ENCODE measurements around a stretch of chr4.

- CAGE, long polyA plus RNA = no peak
Observed at GRCh38 chr4:46373204-46373616, 16.7 kb downstream of the GABRA2 start.

- CAGE, long polyA plus RNA = no peak
- RRBS = no CpG with 5 or more reads among the region's 8 CpGs
Observed at GRCh38 chr4:47483599-47484663, 1.1 kb upstream of the ATP10D start.

DNA sequence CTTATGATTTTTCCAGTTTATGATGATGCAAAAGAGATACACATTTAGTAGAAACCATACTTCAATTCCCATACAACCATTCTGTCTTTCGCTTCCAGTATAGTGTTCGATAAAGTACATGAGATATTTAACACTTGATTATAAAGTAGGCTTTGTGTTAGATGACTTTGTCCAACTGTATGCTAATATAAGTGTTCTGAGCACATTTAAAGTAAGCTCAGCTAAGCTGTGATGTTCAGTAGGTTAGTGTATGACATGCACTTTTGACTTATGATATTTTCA, 8.2 kb downstream of the ATP10D start:
- CAGE, long polyA plus RNA = no peak
- RRBS = no CpG with 5 or more reads among the region's 2 CpGs

- CAGE, long polyA plus RNA = no peak
- RRBS = no CpG with 5 or more reads among the region's 2 CpGs
Observed at GRCh38 chr4:47500181-47500771, 15.2 kb downstream of the ATP10D start.

- CAGE, long polyA plus RNA = no peak
- RRBS = 36% methylated on average over 4 of the region's 11 CpGs
Observed at GRCh38 chr4:47824631-47825401, 13.1 kb downstream of the CORIN start.

DNA sequence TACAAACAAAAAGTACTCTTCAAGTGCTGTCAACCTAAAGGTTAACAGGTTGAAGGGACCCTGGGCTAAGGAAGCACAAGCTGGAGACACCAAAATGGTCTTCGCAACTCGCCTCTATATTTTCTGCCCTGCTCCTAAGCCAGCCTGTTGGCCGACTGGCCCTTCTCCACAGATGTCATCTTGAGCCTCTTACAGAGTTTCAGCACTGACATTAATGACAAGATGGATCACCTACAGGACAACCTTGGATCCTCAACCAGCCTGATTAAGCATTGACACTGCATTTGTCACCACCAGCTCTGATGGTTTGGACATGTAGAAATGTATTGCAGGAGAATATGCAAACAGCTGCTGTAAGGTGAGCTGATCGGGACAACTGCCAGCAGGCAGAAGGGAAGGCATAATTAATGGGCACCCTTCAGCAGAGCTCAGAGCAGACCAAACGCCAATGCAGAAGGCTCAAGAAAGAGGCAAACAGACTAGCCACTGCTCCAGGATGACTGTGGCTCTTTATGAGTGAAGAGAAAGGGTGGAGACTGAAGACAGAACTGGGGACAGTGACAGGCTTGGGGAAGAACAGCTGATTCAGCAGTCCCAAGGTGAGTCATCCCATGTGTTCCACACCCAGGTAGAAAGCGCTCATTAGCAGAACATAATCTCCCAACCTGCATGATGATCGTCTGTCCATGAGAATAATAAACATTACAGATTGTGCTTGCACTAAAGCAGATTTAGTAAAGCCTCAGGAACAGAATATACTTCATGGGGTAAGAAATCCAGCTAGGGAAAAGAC, 6.8 kb downstream of the CORIN start:
- CAGE, long polyA plus RNA = no peak
- RRBS = no CpG with 5 or more reads among the region's 7 CpGs

DNA sequence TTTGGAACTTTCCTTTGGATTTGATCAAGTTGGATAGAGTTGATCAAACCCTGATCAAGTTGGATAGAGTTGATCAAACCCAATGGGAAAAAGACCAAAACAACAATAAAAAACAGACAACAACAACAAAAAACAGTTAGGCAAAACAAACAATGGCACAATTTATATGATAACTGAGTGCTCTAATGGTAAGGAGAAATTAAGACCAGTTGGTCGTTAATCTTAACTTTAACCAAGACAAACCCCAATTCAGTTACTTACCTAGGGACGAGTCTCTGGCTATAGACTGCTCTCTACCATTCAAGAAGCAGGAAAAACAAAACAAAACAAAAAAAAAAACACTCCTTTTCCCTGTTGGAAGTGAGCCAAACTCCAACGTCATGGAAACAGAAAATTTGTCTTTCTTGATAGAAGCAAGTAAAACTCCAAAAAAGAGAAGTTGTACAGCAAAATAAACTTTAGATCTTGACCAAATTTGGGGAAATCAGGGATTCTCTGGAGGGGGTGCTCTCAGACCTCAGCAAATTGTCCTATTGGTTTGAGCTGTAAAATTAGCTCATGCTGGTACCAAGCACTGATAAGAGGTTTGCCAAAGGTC, 3.8 kb downstream of the CNGA1 start:
- CAGE, long polyA plus RNA = no peak
- RRBS = no CpG with 5 or more reads among the region's 3 CpGs

- CAGE, long polyA plus RNA = no peak
- RRBS = no CpG with 5 or more reads among the region's 3 CpGs
Observed at GRCh38 chr4:48331555-48332039, 9.7 kb upstream of the SLAIN2 start.

DNA sequence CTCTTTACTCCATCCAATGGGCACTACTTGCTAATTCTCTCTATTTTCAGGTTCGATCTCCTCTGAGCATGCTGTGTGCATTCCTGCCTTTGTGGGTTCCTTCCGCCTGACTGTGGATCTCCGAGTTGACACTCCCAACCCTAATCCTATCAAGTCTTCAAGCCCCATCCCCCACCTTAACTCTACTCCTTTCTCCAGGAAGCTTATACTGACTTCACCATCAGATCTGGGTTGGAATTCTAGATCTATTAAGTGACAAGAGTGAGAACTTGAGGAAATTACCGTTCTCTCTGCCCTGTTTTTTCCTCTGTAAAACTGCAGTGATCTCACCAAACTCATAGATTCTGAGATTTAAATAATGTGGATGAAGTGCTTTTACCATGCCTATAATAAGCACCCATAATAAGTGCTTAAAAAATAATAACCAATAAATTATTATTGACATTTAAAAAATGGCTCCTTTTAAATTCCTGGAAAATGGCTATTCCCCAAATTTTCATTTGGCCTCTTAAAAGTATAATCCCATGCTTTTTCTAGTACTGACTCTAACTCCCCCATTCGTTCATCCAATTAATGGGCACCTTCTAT, 64.7 kb downstream of the ZAR1 start:
- CAGE, long polyA plus RNA = no peak
- RRBS = no CpG with 5 or more reads among the region's 5 CpGs

DNA sequence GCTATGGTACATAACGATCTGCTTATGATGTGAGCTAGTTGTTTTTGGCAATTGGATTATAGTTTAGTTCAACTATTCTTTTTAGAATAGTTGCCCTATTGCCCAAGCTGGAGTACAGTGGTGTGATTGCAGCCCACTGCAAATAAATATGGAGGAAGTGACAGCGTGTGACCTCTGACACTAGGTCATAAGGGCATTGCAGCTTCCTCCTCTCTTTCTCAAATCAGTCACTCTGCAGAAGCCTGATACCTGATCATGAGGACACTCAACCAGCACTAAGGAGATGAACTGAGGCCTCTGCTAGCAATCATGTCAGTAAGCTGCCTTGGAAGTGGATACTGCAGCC, 24.8 kb upstream of the FRYL start:
- CAGE, long polyA plus RNA = no peak
- RRBS = no CpG with 5 or more reads among the region's 2 CpGs

- CAGE, long polyA plus RNA = no peak
- RRBS = no CpG with 5 or more reads among the region's 7 CpGs
Observed at GRCh38 chr4:51909203-51909705, 66.3 kb downstream of the DCUN1D4 start.

DNA sequence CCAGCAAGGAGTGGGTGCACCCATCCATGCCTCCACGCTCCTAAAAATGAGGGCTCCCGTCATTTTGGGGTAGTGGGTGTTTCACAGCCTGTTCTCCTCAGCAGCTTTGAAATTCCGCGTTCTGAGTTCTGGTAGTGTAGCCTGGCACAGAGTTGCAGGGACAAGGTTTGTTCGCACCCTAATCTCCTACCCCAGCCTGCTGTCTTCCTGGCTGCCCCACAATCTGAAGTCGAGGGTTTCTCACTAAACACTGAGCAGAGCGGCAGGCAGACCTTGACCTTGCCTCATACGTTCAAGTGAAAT, 112.2 kb downstream of the USP46 start:
- CAGE, long polyA plus RNA = no peak
- RRBS = no CpG with 5 or more reads among the region's 8 CpGs

- CAGE, long polyA plus RNA = no peak
- RRBS = no CpG with 5 or more reads among the region's 3 CpGs
Observed at GRCh38 chr4:52662256-52662928, 3.3 kb upstream of the USP46 start.

DNA sequence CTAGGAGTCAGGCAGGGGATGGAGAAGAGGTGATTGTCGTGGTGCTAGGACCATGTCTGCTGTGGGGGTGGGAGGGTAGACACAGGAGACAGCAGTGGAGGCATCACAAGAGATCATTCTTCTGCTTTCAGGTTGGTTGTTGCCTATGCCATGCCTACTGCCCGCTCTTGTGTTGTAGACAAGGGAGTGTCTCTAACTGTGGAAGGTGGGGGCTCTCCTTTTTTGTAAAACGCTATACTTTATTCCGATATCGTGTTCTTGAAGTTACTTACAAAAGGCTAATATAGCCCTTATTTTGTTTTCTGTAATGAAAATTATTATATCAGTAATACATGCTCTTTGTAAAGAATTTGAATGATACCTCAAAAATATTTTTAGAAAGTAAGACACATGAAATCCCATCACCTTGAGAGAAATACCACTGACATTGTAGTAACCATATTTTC, 43.4 kb downstream of the ERVMER34-1 start:
- CAGE, long polyA plus RNA = no peak
- RRBS = no CpG with 5 or more reads among the region's 5 CpGs

- CAGE, long polyA plus RNA = no peak
- RRBS = no CpG with 5 or more reads among the region's 9 CpGs
Observed at GRCh38 chr4:52713089-52713684, 38.0 kb downstream of the ERVMER34-1 start.

DNA sequence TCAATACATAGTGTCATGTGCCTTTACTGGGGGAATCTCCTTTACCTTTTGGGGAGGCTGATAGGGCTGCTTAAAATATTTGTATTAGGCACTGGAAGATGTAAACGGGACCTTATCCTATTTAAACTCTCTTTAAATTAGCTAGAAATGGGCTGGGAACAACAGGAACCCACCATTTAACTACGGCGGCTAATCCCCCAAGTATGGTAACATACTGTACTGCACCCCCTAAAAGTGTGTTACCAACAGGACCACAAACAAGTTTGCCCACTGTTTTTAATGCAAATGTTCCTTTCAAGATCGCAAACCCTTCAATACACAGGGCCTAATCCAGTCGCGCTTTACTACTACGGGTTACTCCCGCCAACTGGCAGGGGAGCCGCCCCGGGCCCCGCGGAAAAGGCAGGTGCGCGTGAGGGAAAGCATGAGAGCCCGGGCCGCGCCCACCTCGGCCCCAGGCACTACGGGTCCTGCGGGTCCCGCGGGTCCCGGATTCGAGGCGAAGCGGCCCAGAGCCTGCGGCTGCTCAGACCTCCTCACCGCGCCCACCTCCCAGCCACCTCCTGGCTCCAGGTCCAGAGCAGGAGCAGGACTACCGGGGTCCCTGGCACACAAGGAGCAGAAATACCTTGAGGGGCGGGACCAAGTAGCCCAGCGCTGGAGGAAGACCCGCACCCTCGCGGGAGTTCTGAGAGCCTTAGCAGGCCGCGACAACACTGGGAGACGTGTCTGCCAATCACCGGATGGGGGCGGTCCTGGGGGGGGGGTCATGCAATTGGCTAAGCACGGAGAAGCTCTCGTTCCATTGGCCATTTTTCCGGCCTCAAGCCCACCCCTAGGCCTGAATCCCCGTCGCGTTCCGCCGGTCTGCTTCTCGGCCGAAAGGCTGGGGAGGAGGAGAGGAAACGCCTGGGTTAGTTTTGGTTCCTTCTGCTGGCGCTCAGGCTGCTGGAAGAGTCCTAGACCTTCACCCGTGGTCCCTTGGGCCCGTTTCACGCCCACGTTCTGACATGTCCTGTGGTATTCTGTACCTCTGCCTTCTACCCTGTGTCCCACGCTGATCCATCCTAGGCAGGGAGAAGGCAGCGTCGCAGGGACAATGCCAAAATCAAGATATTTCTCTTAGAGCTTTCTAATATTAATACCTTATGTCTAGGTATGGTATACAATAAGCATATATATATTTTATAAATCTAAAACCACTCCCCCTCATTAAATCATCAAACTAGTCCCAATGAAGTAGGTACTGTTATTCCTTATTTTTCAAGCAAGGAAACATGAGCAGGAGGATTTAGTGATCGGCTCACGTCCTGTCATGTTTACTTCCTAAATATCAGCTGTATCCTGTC, 29.1 kb downstream of the ERVMER34-1 start:
- CAGE, long polyA plus RNA = no peak
- RRBS = 3% methylated on average over 25 of the region's 61 CpGs

DNA sequence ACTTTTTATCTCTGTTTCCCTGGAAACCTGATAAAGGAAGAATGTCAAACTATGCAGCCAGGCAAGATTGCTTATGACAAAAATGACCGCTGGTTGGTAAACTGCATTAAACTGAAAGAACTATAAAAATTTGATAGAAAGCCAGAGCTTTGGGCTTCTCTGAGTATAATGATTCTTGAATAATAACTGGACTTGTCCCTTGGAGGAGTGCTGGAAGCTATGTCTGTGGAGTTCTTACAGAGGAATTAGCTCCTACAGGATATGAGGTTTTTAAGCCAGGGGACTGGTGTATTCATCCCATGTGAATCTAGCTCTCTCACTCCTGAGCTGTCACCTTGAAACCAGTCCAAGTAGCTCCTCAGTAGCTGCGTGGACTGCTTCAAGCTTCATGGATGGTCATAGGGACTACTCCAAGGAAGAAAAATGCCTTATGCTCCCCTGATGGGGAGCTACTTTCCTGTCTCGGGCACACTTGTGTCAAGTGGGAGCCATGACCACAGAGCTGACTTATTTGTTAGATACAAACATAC, 52.1 kb downstream of the RASL11B start:
- CAGE, long polyA plus RNA = no peak
- RRBS = no CpG with 5 or more reads among the region's 3 CpGs

GRCh38 chr4:52943658-52944146, 81.6 kb downstream of the RASL11B start:
- CAGE, long polyA plus RNA = no peak

GRCh38 chr4:53389752-53390122, 12.3 kb downstream of the FIP1L1 start:
- CAGE, long polyA plus RNA = no peak
- RRBS = no CpG with 5 or more reads among the region's 5 CpGs

- CAGE, long polyA plus RNA = no peak
- RRBS = no CpG with 5 or more reads among the region's 8 CpGs
Observed at GRCh38 chr4:53402379-53403219, 25.2 kb downstream of the FIP1L1 start.

Data from mammary epithelial cell (primary cell).